GM06990 (cell line): ENCODE data around the genes GYS2, LDHB, ETNK1 and SOX5.

GRCh38 chr12:18172570-18172971, 82.6 kb upstream of the RERGL start:
- RRBS, result no CpG with 5 or more reads among the region's 1 CpG

- RRBS, result no CpG with 5 or more reads among the region's 6 CpGs
These were observed 18.7 kb upstream of the PIK3C2G start for GRCh38 chr12:18242575-18243111.

- RRBS, result 7% methylated on average over 2 of the region's 69 CpGs
These were observed 1.1 kb downstream of the AEBP2 start for GRCh38 chr12:19440104-19441116.

DNA sequence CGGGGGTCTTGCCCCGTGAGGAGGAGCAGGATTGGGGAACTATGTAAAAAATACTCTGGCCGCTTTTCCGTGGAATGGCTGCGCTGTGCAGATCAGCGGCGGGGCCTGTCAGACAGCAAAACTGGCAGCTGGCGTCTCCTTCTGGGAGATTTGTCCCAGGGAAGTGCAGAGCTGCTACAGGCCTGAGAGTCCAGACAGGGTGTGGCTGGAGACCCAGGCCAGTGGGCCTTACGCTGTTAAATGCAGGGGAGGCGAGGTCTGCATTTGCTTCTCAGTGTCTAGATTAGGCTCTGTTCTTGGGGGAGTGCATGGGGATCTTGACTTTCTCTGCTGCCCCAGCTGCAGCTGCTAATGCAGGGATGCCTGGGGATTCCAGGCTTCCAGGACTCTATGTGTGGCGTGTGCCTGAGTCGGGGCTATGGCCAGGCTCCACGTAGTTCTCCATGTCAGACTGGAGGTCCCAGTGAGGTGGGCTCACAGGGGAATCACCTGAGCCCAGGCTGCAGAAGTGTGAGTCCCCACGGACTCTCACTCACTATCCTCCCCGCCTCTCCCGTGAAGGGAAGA, 344.6 kb downstream of the AEBP2 start:
- RRBS, result no CpG with 5 or more reads among the region's 16 CpGs

- RRBS, result no CpG with 5 or more reads among the region's 2 CpGs
These were observed 416.5 kb downstream of the AEBP2 start for GRCh38 chr12:19855819-19856180.

- RRBS, result no CpG with 5 or more reads among the region's 5 CpGs
These were observed 417.1 kb downstream of the AEBP2 start for GRCh38 chr12:19856307-19856940.

- RRBS, result no CpG with 5 or more reads among the region's 5 CpGs
These were observed 430.1 kb downstream of the AEBP2 start for GRCh38 chr12:19869423-19869815.

DNA sequence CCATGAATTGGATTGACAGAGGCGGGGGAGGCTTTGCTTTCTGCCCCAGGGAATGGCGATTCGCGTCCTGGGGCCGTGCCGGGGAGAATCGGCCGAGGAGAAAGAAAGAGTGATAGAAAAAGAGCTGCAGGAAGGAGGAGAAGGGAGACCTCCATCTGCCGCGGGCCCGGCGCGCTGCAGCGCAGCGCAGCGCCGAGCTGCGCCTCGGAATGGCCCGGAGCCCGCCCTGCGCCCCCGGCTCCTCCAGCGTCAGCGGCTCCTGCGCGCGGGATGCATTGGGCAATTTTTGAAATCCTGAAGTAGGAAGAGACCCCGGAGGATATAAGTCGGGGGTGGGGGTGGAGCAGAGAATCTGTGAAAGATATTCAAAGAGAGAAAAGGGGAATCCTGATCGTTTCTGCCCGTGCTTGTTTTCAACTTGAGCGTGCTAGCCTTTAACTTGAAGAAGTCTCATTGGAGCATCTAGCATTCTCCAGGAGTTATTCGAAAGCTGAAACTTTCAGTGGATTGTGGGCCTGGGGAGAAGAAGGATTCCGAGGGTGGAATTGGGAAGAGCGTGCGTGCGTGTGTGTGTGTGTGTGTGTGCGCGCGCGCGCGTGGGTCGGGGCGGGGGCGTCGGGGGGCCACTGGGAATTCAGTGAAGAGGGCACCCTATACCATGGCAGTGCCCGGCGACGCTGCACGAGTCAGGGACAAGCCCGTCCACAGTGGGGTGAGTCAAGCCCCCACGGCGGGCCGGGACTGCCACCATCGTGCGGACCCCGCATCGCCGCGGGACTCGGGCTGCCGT, 485 bp downstream of the PDE3A start:
- RRBS, result 35% methylated on average over 35 of the region's 64 CpGs

DNA sequence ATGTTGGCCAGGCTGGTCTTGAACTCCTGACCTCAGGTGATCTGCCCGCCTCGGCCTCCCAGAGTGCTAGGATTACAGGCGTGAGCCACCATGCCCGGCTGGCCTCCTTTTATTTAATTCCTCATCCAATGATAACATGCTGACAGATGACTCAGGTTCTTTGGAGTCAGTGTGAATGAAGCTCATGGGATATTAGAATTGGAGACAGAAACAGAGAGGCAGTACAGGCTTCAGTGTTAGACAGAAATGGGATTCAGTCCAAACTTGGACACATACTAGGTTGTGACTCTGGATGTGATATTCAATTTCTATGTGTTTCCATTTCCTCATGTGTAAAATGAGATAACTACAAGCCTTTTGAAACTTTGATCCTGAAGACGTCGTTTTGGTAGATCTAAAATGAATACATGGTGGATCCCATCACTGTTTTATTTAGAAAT, 47.3 kb downstream of the PDE3A start:
- RRBS, result no CpG with 5 or more reads among the region's 6 CpGs

GRCh38 chr12:20445635-20446242, 77.4 kb downstream of the PDE3A start:
- RRBS, result no CpG with 5 or more reads among the region's 8 CpGs

DNA sequence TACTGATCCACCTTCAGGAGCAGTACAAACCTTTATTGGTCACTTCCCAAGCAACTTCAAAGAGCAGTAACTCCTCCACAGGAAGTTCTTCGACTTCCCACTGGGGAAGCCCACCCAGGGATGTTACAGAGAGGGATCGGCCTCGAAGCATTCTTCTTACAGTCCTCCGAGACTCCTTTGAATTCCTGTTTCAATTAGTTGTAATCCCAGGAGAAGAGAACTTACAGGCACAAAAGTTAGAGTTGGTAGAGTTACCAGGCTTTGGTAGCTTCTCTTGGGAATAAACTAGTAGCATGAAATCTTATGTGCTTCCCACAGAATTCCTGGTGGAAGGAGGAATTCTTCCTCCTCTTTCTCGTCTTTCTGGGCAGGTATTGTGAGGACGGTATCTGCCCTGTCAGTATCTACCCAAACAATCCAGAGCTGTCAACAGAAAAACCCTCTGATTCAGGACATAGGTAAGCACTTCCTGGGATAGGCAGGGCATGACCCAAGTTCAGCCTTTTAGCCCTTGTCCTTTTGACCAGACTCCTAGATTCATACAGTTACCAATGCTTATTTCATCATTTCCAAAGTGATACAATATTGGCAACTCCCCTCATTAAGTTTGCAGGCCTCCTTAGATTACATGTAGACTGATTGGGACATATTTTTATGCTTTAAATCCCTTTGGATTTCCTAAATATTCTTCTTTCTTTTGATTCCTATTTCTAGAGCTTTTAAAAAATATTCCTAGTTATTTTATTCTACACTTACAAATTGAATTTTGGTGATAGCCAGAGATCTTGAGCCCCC, at the start of gene GYS2:
Gene GYS2 (minus strand): TSS at position 406 of the 795 bp plus-strand sequence.
- RRBS, result no CpG with 5 or more reads among the region's 6 CpGs

DNA sequence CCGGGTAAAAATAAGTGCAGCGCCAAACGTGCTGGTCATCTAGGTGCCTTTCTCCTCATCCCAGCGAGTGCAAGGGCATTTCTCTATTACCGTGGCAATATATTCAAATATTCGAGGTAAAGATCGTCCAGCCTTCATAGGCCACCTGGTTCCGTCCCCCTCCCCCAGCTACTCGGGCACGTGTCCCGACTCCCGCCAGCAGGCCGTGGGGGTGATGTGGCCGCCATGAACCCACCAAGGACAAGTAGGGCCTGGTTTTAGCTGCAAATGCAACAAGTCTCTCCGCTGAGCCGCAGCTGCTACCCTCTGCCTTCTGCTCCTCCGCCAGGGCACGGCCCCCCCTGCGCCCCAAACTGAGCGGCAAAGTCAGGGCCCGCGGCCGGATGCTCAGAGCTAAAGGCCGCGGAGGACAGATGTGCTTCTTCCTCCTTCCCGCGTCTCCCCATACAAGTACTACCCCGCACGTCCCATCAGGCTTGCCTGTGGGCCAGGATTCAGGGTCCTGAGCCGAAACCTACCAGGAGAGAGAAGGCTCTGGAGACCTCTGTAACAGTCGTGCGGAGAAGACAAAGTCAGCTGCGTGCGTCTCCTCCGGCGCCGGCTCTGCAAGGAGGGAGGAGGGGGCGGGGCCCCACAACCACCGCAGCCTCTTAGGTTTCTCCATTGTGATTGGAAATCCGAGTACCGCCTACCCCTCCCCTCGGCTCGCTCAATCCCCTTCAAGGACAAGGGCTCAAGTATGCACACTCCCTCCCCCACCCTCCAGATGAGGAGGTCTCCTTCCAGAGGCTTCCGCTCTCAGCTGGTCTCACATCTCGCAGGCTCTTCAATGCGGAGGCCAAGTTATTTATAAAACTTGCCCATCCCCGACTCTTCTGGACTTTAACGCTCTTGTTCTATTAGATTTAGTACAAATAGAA, at the start of gene LDHB:
Gene LDHB (minus strand): TSS at position 610 of the 920 bp plus-strand sequence.
- RRBS, result no CpG with 5 or more reads among the region's 48 CpGs

DNA sequence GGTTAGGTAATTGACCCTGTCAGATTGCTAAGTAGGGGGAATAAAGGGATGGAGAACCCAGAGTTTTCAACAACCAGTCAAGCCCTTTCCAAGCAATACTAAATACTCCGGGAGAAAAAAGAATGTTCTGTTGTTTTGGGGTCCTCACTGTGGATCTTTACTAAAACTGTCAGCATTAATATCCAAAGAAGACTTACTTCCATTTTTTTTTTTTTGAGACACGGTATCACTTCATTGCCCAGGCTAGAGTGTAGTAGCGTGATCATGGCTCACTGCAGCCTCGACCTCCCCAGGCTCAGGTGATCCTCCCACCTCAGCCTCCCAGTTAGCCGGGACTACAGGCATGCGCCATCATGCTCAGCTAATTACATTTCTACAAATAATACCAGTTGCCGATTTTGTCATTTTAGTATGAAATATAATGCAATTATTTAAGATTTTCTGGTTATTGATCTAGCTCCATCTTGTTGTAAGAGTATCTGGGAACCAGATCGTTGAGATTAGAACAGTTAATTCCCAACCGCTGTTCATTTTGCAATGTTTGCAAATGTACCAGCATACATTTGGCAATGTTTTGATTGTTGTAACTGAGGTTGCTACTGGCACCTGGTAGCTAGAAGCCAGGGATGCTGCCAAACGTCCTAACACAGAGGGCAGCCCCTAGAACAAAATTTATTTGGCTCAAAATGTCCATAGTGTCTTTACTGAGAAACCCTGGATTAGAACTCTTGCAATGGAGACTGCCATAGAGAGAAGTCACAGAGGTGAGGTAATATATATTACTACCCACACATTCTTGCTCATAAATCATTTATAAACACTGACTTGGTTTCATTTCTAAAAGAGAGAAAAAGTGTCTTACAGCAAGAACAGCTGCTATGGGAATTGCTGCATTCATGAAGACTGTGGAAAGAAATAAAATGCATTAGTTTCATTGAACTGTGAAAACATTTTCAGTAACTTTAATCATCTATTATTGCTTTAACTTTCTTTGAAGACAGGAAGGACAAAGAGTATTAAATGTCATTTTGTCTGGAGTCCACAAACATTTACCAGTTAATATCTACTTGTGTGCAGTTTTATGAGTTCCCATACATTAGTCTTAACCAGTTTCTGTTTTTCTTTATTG, 46.4 kb downstream of the ABCC9 start:
- RRBS, result no CpG with 5 or more reads among the region's 10 CpGs

DNA sequence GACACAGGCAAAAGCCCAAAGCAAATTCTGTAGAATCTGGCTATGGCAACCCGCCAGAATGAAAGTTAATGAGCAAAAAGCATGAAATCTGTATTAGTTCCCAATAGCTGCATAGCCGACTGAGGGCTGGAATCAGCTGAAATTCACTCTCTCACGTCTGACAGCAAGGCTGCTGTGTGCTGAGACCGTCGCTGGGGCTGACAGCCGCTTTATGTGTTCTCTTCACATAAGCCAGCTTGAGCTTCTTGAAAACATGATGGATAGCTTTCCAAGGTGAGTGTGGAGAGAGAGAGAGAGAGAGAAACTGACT, 74.6 kb upstream of the ST8SIA1 start:
- RRBS, result no CpG with 5 or more reads among the region's 6 CpGs

- RRBS, result 3% methylated on average over 26 of the region's 30 CpGs
These were observed at the start of gene ETNK1 for GRCh38 chr12:22624897-22625268. ETNK1 (plus strand) TSS chr12:22625171.

- RRBS, result no CpG with 5 or more reads among the region's 2 CpGs
These were observed 33.2 kb downstream of the ETNK1 start for GRCh38 chr12:22658158-22658642.

DNA sequence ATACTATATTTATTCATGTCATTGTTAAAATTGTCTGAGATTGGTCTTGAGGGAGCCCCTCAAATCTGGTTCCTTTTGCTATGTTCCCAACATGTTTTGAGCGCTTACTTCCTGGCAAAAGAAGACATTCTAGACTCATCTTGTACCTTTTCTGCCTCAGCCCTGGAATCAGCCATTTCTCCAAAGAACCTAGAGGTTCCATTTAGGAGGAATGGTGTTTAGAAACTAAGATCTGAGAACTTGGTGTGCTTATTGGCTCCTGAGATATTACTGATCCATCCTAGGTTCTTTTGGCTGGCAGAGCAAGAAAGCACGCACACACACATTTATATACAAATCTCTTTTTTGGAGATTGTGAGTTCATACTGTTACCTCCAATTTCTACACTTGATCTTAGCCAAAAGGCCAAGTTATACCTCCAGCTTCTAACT, 66.8 kb downstream of the ETNK1 start:
- RRBS, result no CpG with 5 or more reads among the region's 2 CpGs

- RRBS, result no CpG with 5 or more reads among the region's 11 CpGs
These were observed at the start of gene SOX5 for GRCh38 chr12:23949344-23950077. SOX5 (minus strand) TSS chr12:23949670.

DNA sequence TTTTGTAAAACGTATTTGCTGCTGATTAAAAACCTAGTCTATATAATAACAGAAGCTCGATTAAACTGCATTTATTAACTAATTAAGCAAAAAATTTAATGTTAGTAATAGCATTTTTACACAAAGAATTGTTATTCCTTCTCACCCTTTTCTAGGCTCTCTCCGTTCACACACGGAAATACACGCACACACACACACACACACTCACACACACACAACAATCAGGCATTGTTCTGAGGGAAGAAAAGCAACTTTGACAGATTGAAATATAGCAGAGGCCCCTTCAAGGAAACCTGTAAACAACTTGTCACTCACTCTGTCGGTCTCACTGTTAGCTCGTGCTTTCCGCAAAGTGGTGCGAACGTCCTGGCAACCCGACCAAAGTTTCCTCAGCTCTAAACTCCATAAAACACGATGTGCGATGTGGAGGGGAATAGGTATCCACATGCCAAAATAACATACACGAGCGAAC, 644 bp upstream of the SOX5 start:
- RRBS, result no CpG with 5 or more reads among the region's 15 CpGs

DNA sequence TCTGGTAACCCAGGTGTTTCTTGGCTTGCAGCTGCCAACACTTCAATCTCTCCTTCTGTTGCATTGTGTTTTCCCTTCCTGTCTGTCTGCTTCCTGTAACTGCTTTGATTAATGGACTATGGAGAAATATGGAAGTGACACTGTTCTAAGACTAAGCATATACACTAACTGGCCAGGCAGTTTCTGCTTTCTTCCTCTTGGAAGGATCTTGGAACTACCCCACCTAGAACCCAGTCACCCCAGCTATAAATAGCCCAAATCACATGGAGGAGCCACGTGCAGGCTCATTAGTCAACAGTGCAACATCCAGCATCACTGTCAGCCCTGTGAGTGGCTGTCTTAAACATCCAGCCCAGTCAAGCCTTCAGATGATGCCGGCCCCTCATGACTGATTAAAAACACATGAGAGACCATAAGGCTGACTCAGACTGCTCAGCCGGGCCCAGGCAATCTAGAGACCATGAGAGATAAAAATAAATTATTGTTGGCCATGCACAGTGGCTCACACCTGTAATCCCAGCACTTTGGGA, 39.2 kb downstream of the BCAT1 start:
- RRBS, result 62% methylated on average over 2 of the region's 3 CpGs